ENCODE results near the gene TP53I13.

DNA sequence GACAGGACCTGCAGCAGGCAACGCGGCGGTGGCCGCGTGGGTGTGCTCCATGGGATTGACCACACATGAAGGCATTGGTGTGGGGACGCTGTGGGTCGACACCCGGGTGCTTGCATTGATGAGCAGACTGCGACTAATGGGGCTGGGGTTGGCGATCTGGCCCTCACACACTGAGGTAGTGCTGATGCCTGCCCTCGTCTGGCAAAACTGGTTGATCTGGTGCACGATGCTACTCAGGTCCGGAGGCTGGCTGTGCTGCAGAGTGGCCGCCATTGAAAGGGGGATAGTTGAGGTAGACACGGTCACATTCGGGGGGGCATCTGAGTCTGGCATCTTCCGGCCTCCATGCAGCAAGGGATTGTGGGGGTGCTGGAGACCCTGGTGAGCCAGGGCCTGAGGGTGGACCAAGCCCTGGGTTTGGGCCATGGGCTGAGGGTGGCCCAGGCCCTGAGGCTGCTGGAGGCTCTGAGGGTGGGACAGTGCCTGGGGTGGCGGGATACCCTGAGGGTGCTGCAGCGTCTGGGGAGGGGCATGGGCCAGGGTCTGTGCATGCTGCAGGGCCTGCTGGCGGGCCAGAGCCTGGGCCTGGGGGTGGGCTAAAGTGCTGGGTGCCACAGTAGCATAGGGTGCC, 15.2 kb downstream of the TRAF4 start:
- PRO-cap, 2 experiments, result no peak in any of the 2 experiments

DNA sequence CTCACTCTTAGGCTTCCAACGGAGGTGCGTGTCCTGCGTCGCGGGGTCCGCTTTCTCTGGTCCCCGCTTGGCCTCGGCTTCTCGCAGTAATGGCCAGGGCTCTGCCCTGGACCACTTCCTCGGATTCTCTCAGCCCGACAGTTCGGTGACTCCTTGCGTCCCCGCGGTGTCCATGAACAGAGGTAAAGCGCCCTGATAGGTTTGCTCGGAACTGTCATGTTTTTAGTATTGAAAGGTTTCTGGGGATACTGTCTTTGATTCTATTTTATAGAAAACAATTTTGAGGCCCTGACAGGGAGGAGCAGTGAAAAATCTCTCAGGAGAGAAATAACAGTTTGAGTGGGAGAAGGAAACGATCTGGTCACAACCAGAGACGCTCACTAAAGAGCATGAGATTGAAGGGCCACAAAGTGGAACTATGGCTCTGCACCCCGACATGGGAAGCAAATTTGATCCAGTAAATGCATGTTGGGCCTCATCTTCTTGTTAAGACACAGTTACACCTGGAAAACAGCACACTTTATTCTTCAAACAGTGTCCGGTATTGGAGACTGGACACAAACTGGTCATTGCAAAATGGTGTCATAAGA, 415 bp downstream of the ERAL1 start:
- PRO-cap, 2 experiments, result no peak in any of the 2 experiments

- PRO-cap, 2 experiments, result no peak in any of the 2 experiments
These were observed 3.1 kb downstream of the ERAL1 start for GRCh38 chr17:28857698-28858609.

DNA sequence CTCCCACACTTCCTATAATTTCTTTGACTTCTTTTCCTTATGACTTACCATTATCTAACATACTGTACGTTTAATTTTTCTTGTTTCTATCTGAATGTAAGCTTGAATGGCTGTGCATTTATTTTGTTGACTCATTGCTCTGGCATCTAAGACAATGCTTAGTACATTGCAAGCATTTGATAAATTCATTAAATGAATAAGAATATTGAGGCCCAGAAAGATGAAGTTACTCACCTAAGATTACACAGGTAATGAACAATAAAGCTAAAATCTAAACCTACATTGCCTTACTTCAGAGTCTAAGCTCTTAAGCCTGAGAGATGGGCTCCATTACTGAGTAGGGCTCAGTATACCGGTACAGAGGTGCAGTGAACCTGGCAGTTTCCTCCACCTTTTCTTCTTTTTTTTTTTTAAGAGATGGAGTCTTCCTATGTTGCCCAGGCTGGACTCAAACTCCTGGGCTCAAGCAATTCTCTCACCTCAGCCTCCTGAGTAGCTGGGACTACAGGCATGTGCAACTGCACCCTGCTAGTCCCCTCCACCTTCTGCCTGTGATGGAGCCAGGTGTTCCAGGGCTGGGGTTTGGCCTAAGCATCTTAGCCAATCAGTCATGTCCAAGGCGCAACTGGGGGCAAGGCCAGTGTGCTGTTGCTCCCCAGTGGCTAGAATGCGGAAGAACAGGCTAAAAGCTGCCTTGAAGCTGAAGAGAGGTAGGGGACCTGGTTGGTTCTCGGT, 18.8 kb downstream of the FLOT2 start:
- PRO-cap, 2 experiments, result no peak in any of the 2 experiments

- PRO-cap, 2 experiments, result no peak in any of the 2 experiments
These were observed 3.3 kb upstream of the DHRS13 start for GRCh38 chr17:28906142-28906682.

DNA sequence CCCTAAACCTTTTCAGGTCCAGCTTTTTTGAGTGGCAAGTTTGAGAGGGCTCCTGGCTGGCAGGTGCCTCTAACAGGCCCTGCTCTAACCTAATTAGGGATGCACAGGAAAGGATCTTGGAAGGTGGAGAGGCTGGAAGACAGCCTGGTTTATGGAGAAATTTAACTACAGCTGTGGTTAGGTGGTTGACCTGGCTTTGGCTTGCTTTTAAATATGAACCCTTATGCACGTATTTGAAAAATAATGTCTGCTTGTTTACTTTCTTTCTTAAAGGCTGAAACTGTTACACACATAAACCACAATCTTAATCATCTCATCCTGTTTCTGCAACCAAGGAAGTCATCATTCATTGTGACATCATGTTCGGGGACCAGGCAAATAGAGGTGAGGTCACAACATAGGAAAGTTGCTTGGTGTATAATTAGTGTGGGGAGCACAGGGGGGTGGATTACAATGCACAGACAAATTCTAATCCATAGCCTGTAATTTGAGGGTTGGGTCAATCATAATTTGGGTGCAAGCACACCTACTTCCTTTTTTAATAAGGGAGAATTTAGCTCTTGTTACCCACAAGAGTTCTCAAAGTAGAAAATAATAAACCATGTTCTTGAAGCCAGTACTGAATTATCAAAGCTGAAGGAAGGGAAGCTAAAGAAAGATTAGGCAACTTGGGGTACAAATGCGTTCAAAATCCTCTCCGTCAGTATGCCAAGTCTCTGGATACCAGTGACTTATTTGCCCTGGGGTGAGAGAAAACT, 23.2 kb upstream of the DHRS13 start:
- PRO-cap, 2 experiments, result peak in 2 of 2 experiments; most common plus-strand start position 424 of the sequence (in 2); most common minus-strand start position 215 of the sequence (in 2)

DNA sequence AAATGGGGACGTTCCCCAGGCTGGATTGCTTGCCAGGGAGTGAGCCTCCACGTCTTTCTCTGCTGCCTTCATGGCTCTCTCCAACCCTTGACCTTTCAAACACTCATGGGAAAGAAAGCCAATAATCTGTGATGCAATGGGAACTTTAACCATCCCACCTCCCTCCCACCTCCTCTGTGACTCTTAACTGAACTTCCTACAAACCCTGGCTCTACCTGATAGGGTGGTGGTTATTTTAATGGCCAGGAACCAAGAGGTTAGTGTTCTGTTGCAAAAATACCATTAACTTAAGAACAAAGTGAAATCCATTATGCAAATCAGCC, 2.8 kb downstream of the PIPOX start:
- PRO-cap, 2 experiments, result no peak in any of the 2 experiments

DNA sequence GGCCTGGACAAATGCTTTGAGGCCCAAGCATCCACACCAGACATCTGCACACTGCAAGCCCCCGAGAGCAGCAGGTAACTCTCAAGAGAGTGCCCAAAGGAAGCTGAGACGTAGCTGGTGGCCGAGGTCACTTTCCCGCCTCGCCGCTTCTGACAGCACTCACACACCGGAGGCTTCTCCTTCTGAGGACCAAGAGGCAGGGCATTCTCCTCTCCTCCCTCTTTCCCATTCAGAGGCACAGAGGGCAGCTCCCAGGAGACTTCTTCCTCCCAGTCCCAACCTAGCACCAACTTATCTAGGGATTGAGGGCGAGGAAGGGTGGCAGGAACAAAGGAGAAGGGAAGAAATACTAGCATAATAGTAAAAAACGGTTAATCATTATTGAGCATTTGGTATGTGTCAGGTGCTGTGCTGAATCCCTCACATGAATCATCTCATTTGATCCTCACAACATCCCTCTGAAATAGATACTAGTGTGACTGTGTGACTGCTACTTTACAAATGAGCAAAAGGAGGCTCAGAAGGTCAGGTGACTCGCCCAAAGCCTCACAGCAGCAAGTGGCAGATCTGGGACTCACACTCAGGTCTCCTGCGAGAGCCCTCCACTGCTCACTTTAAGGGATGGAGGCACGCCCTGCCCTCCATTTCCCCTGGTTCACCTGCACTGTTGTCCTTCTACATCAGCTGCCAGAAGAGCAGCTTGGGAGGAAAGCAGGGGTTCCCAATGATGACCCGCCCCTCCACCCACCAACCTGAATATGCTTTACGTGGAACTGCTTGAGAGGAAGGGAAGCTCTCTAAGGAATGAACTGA, 41.8 kb downstream of the MYO18A start:
- PRO-cap, 2 experiments, result peak in 1 of 2 experiments; most common plus-strand start position 549 of the sequence (in 1); most common minus-strand start position 472 of the sequence (in 1)

DNA sequence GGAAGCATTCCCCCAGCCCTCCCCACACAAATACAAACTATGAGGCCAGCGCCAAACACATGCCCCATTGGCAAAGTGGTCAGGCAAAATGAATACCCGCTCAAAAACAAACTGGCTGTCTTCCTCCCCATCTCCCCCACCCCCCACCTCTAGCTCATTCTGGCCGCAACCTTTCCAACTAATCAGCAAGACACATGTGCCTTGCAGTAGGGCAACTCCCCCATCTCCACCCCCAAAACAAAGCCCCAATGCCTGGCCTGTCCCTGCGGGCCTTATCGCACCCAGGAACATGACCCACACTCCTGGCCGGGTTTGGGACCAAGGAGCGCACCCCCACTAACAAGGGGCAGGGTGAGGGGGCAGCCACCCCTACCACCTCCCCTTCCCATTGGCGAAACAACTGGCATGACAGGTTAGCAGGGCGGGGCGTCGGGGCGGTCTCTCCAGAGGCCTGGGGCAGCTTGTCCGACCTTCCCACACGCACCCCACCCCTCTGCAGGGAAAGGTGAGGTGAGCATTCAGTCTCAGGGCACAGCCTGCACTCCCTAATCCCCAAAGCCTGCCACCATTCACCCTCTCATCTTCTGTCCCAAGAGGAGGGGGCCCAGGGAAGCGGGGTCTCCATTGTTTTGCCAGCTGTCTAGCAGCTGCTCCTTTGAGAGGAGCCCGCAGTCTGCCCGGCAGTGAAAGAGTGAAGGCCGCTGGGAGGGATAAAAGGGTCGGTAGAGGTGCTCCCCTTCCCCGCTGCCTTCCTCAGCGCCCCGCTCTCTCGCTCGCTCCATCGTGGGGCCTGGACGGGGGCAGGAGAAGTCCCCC, 860 bp downstream of the MYO18A start:
- PRO-cap, 2 experiments, result no peak in any of the 2 experiments

- PRO-cap, 2 experiments, result peak in 2 of 2 experiments; most common plus-strand start chr17:29568713 (in 2); most common minus-strand start chr17:29568509 (in 2)
These were observed at the start of gene TP53I13 for GRCh38 chr17:29568165-29569314. Gene TP53I13, plus strand, starts transcription at chr17:29568701.

GRCh38 chr17:29574438-29575182, 6.1 kb downstream of the TP53I13 start:
- PRO-cap, 2 experiments, result no peak in any of the 2 experiments

DNA sequence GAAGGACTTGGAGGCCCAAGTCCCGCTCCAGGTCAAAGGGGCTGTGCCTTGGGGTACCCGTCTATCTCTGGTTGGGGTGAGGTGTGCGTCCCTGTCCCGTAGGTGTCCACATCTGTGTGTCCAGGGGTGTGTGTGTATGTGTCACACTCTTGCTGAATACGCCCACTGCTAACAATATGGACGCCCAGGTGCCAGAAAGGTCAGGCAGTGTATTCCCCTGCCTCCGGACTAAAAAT, 428 bp upstream of the GIT1 start:
- PRO-cap, 2 experiments, result no peak in any of the 2 experiments

DNA sequence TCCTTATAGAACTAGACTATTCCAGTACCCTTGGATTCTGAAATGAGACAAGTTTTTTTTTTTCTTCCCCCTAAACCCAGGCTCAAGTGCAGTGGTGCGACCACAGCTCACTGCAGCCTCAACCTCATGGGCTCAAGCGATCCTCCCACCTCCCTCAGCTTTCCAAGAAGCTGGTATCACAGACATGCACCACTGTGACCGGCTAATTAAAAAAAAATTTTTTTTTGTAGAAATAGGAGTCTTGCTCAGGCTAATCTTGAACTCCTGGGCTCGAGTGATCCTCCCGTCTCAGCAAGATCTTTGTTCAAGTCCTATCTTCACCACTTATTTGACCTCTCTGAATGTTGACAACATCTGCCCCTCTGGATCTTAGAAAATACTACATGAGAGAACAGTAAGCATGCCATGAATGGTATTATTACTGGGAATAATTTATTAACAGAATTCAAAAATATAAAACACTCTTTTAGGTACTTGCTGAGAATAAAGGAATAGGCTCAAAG, 26.7 kb upstream of the CORO6 start:
- PRO-cap, 2 experiments, result no peak in any of the 2 experiments

DNA sequence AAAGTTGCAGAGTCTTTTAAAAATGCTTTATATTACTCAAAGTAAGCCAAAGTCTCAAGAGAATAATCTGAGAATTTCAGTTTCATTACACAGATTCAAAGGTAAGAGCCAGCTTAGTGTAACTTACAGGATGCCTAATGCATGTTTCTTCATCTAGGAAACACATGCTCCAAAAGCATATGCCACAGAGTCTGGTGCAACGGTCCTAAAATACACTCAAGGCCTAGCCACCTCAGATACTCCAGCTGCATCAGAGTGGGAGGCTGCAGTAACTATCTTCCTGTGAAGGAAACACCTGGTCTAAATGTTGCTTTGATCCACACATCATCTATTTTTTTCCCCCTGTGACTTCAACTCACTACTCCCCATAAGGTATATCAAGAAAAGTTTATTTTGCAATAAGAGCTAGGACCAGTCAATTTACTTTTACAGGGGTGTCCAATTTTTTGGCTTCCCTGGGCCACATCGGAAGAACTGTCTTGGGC, 51.6 kb upstream of the CORO6 start:
- PRO-cap, 2 experiments, result no peak in any of the 2 experiments

DNA sequence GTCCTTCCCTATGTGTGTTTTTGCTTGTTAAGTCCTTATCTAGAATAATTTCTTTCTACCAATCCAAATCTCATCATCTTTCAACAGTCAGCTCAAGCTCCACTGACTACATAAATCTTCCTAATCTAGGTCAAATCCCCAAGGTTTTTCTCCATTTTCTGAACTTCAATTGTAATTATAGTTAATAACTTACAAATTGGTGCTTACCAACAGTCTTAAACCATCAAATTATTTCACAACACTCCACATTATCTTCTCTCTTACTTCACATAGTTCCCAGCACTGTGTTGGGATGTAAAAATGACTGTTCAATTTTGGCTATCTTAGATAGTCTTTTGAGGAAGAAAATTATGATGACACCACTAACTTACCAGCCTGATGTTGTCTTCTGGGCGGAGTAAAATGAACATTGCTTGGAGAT, 72.4 kb upstream of the CORO6 start:
- PRO-cap, 2 experiments, result no peak in any of the 2 experiments

DNA sequence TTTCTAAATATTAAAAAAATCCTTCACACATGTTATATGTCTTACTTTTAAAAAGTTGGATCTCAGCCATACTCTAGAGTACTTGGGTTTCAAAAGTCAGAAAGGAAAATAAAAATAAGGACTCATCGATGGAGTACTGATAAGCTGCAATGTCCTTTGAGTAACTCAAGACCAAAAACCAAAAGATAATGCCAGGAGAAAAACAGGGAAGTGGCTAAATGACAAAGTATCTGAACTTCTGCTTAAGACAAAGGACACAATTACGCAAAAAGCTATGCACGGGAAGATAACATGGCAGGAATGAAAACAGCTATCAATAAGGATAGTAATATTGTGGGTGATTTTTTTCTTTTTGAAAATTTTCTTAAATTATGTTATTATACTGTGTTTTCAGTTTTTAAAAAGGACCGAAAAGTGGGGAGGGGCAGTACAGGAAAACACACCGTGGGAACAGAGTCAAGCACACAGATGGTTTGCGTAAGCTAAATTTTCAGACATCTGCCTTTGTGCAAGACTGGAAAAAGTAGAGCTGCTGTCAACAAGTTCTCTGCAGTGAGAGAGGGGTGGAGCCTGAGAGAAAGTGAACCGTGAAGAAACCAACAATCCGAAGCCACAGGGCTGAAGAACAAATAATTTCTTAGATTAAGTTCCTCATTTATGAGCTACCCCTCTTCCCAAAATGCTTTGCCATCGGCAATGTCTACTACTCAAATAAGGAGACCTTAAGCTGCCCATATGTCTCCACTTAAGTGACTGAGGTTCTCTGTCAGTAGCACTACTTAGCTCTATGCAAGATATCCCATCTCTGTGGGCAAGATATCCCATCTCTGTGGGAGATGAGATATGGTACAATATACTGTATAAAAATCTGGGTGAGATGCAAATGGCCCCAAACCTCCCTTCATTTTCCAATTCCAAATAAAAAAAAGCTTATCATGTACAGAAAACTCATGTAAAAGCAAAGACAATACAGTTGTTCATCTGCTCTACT, 99.9 kb upstream of the CORO6 start:
- PRO-cap, 2 experiments, result peak in 2 of 2 experiments; most common plus-strand start position 511 of the sequence (in 1); most common minus-strand start position 302 of the sequence (in 1)

DNA sequence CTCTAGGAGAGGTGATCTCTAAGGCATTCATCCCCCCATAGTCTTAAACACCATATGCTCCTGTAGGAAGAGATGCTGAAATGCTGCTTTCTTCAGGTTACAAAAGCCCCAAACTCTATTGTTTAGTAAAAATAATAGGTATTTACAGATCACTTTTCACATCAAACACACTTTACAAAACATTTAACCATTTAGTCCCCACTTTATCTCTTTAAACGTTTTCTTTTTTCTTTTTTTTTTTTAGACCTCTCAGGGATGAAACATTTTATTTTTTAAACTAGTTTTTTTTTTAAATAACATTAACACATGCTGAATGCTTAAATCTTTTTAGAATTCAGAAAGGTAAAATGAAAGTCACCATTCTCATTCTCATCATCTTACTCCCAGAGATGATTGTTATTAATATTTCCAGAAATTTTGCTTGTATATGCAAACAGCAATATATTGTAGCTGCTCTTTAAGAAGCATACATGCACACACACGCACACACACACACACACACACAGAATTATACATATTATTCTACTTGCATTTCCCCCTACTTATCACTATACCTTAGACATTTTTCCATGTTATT, 144.5 kb upstream of the CORO6 start:
- PRO-cap, 2 experiments, result no peak in any of the 2 experiments

DNA sequence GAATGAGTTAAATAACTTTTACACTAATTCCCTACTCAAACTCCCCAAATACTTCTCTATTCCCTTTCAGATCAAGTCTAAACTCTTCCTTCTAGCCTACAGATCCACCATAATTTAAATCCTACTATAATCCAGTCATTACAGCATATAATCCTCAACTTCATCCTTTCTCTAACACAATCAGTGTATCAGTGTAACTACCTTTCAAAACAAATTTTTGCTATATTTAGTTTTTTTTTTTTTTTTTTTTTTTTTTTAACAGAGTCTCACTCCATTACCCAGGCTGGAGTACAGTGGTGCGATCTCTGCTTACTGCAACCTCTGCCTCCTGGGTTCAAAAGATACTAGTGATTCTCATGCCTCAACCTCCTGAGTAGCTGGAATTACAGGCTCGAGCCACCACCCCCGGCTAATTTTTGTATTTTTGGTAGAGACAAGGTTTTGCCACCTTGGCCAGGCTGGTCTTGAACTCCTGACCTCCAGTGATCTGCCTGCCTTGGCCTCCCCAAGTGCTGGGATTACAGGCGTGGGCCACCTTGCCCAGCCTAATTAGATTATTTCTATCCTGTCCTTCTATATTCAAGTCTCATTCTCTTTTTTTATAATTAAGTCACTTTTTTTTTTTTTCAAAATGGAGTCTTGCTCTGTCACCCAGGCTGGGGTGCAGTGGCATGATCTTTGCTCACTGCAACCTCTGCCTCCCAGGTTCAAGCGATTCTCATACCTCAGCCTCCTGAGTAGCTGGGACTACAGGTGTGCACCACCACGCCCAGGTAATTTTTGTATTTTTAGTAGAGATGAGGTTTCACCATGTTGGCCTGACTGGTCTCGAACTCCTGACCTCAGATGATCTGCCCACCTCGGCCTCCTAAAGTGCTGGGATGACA, 147.4 kb upstream of the CORO6 start:
- PRO-cap, 2 experiments, result no peak in any of the 2 experiments

- PRO-cap, 2 experiments, result no peak in any of the 2 experiments
These were observed 23.9 kb downstream of the SSH2 start for GRCh38 chr17:29906140-29906506.

GRCh38 chr17:30120439-30121106, 4.0 kb downstream of the NSRP1 start:
- PRO-cap, 2 experiments, result no peak in any of the 2 experiments